Panc1 (cell line): ENCODE results near the gene GCNT3.

DNA sequence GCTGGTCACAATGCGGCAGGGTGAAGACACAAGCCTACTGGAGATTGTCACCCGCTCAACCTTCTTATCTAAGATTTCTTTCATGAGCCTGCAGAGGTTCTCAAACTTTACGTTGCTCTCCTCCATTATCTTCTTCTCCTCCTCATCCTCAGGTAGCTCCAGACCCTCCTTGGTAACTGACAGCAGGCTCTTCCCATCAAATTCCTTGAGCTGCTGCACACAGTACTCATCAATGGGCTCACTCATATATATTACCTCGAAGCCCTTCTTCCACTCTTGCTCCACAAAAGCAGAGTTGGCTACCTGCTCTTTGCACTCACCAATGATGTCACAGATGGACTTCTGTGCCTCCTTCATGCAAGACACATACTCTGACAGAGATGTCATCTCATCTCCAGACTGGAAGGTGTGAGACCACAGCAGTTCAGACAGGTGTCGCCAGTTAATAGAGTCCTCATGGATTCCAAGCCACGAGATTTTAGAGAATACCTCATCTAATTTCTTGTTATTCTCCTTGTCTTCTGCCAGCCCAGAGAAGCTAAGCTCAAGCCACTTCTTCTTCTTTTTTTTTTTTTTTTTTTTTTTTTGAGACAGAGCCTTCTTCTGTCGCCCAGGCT, 58.3 kb downstream of the ADAM10 start:
- RRBS, 2 experiments, result no CpG with 5 or more reads among the region's 7 CpGs

DNA sequence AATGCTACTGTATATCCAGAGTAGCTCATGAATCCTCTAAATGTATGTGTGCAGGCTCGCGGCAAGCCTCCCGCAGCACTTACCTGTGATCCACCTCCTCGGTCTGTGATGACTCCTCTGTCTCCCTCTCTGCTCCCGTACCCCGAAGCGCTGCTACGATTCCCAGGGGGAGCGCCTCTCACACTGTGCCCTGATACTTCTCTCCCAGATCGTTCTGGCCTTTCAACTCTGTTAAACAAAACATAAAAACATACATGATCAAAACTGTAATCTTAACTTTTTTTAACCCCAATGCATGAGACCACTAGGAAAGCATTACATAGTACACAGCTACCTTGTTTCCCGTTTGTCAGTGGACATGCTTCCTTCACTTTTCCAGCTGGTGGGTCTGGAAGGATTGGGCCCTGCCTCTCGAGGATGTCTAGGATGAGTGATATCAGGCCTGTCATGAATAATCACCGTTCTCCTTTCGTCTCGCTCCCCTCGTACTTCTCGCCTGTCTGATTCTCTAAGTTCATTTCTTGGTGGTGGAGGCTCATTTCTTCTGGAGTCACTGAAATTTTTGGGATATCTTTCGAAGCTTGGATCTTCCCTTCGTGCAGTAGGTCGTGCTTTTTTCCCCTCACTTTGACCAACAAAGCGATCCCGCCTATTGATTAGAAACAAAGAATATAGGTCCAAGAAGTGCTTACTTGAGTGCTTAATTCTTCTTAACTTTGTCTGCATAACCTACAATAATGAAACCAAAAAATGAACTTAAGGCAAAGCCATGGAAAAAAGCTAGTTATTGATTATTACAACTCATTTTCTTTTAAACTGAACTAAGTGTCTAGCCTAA, 46.4 kb downstream of the SLTM start:
- RRBS, 2 experiments, result no CpG with 5 or more reads among the region's 22 CpGs

- RRBS, 2 experiments, result no CpG with 5 or more reads among the region's 4 CpGs
Observed at GRCh38 chr15:58932627-58932894, 918 bp downstream of the SLTM start.

- RRBS, 2 experiments, result no CpG with 5 or more reads among the region's 8 CpGs
Observed at GRCh38 chr15:59169201-59170034, 37.2 kb upstream of the LDHAL6B start.

DNA sequence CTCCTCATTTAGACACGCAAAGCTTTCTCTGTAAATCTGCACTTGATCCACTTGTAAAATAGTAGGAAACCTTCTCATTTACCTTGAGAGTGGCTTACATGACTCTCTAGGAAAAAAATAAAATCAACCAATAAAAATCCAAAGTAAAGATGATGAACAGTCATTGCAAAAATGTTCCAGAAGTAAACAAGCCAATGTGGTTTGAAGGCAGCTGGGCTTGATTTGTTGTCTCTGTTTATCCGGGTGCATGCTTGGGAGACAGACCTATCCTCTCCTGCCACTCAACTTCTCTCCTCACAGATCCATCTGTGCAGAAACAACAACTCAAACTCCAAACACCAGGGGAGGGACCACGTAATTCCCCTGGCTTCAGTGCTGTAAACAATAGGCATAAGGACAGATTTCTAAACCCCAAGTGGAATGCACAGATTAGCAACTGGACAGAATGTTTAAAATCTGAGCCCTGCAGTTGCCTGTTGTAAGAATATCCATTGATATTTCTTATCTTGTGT, 31.4 kb upstream of the LDHAL6B start:
- RRBS, 2 experiments, result no CpG with 5 or more reads among the region's 3 CpGs

- RRBS, 2 experiments, result no CpG with 5 or more reads among the region's 3 CpGs
Observed at GRCh38 chr15:59232444-59232877, 25.8 kb downstream of the LDHAL6B start.

GRCh38 chr15:59365057-59365477, 7.6 kb downstream of the MYO1E start:
- RRBS, 2 experiments, result no CpG with 5 or more reads among the region's 10 CpGs

DNA sequence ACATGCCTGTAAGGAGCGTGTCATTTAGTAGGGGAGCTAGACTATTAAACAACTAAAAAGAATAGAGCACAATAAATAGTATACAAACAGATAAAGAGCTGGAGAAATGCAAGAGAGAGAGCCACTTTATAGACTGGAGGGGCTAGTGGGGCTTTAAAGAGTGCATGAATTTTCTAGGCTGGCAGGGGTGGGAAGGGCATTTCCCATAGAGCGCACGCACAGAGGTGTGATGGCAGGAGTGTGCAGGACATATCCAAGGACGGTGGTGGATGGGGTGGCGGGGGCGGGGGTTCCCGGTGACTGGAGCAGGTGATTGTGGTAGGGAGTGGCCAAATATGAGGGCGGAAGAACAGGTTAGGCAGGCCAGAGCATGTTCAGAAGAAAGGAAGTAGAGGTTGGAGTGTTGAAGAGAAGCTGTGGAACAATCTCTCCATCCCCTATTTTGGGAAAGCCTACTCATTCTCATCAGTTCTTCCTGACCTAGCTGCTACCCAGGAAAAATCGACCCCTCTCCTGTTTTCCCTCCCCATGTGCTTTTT, 18.1 kb downstream of the FAM81A start:
- RRBS, 2 experiments, result no CpG with 5 or more reads among the region's 9 CpGs

GRCh38 chr15:59591138-59591872, 20.3 kb upstream of the GCNT3 start:
- RRBS, 2 experiments, result no CpG with 5 or more reads among the region's 6 CpGs

DNA sequence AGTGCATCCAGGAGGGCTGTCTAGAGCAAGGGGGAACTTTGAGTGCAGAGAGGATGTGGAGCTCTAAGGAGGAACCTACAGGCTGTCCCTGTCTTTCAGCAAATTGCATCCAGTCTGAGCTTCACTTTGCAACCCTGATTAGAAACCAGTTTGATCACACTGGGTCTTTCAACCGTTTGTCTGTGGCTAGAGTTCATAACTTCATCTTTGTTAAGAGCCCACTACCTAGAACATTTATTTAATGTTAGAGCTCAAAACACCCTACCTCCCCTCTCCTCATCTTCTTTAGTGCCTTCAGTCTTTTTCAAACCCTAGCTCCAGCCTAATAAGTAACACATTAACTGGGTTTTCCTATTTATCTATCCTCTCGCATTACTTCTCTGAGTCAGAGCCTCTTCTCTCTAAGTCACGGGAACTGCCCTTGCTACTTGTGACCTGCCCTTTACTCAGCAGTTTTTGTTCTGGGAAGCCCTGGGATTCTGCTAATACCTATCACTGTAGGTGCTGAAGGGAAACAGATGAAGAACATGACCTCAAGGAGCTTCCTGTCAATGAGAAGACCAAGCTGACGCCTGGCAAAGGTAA, at the start of gene GCNT3:
TSS of gene GCNT3 (plus strand) at position 383 of the 585 bp plus-strand sequence.
- RRBS, 2 experiments, result no CpG with 5 or more reads among the region's 4 CpGs

DNA sequence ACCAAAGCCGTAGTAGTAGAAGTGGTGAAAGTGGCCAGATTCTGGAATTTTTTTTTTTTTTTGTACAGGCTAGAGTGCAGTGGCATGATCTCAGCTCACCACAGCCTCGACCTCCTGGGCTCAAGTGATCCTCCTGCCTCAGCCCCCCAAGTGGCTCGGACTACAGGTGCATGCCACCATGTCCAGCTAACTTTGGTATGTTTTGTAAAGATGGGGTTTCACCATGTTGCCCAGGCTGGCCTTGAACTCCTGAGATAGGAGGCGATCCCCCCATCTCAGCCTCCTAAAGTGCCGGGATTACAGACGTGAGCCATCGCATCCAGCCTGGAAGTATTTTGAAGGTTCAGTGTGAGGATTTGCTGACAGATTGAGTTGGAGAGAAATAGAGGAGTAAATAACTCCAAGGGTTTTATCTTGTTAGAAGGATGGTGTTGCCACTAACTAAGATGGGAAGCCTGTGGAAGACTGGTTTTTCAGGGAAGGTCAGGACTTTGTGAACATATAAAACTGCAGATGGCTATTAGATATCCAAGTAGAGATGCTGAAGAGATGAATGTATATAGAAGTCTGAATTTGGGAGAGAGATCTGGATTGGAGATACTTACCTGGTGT, 14.2 kb downstream of the GCNT3 start:
- RRBS, 2 experiments, result no CpG with 5 or more reads among the region's 7 CpGs

- RRBS, 2 experiments, result no CpG with 5 or more reads among the region's 8 CpGs
Observed at GRCh38 chr15:59655817-59656675, 1.3 kb downstream of the GTF2A2 start.

GRCh38 chr15:59768820-59769065, 79.6 kb upstream of the BNIP2 start:
- RRBS, 2 experiments, result no CpG with 5 or more reads among the region's 4 CpGs

- RRBS, 2 experiments, result no CpG with 5 or more reads among the region's 9 CpGs
Observed at GRCh38 chr15:60348725-60349133, 49.1 kb downstream of the ANXA2 start.

GRCh38 chr15:60353902-60354428, 43.8 kb downstream of the ANXA2 start:
- RRBS, 2 experiments, result no CpG with 5 or more reads among the region's 8 CpGs

- RRBS, 2 experiments, result no CpG with 5 or more reads among the region's 9 CpGs
Observed at GRCh38 chr15:60477792-60478494, 999 bp downstream of the ICE2 start.

GRCh38 chr15:60480706-60481365, 1.9 kb upstream of the ICE2 start:
- RRBS, 2 experiments, result no CpG with 5 or more reads among the region's 6 CpGs

GRCh38 chr15:60495776-60496240, 16.9 kb upstream of the ICE2 start:
- RRBS, 2 experiments, result no CpG with 5 or more reads among the region's 1 CpG

- RRBS, 2 experiments, result no CpG with 5 or more reads among the region's 14 CpGs
Observed at GRCh38 chr15:60526004-60526707, 47.2 kb upstream of the ICE2 start.

GRCh38 chr15:60568176-60568678, 89.3 kb upstream of the ICE2 start:
- RRBS, 2 experiments, result no CpG with 5 or more reads among the region's 2 CpGs